ENCODE measurements around the gene ZNF722.

- RRBS: no CpG with 5 or more reads among the region's 9 CpGs
Measured at GRCh38 chr7:55109238-55110229, 90.7 kb downstream of the EGFR start.

DNA sequence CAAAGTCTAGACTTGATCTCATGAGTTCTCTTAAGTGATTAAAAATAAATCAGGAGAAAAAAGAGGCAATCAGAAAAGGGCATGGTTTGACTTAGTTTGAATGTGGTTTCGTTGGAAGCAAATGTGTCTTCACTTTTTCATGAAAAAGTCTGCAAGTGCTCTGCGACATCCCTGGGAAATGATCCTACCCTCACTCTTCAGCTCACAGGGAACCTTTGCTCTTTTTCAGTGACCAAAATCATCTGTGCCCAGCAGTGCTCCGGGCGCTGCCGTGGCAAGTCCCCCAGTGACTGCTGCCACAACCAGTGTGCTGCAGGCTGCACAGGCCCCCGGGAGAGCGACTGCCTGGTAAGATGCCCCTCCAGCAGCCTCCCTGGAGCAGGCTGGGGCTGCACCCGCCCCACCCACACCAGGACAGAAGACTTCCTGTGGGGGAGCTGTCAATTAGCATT is 133.5 kb downstream of the EGFR start:
- RRBS: 89% methylated on average over 4 of the region's 8 CpGs

DNA sequence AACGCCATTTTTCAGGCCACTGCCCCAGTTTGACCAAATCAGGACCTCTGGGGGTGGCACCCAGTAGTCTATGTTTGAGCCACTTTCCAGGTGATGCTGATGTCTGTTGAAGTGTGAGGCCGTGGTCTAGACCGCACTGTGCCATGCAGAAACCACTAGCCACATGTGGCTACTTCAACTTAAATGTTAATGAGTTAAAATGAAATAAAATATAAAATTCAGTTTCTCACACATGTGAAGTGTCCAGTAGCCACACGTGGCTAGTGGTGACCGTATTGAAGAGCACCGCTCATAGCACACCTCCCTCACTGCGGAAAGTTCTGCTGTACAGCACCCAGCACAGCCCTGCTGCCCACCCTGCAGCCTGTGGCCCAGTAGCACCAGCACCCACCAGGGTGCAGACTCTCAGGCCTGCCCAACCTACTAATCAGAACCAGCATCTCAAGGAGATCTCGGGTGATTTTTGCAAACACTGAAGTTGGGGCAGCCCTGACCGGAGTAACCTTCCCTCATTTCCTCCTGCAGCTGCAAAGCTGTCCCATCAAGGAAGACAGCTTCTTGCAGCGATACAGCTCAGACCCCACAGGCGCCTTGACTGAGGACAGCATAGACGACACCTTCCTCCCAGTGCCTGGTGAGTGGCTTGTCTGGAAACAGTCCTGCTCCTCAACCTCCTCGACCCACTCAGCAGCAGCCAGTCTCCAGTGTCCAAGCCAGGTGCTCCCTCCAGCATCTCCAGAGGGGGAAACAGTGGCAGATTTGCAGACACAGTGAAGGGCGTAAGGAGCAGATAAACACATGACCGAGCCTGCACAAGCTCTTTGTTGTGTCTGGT is 162.9 kb upstream of the LANCL2 start:
- RRBS: no CpG with 5 or more reads among the region's 15 CpGs

GRCh38 chr7:55207767-55208564 is 157.2 kb upstream of the LANCL2 start:
- RRBS: no CpG with 5 or more reads among the region's 7 CpGs

DNA sequence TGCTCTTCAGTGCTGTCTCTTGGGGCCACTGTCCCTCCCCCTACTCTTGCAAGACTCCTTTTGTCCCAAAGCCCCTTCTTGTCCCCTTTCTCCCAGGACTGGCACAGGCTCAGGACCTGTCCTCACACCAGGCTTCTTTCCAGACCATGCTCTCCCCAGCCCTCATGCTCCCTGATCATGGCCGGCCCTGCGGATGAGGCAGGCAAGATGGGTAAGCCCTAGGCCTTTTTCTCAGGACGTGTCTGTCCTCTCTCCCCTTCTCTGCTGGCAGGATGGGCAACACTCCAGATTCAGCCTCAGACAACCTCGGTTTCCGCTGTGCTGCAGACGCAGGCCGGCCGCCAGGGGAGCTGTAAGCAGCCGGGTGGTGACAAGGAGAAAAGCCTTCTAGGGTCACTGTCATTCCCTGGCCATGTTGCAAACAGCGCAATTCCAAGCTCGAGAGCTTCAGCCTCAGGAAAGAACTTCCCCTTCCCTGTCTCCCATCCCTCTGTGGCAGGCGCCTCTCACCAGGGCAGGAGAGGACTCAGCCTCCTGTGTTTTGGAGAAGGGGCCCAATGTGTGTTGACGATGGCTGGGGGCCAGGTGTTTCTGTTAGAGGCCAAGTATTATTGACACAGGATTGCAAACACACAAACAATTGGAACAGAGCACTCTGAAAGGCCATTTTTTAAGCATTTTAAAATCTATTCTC is 13.3 kb downstream of the PHKG1 start:
- RRBS: no CpG with 5 or more reads among the region's 13 CpGs

- RRBS: no CpG with 5 or more reads among the region's 5 CpGs
Measured at GRCh38 chr7:56492582-56492900, 376.3 kb upstream of the NUPR2 start.

DNA sequence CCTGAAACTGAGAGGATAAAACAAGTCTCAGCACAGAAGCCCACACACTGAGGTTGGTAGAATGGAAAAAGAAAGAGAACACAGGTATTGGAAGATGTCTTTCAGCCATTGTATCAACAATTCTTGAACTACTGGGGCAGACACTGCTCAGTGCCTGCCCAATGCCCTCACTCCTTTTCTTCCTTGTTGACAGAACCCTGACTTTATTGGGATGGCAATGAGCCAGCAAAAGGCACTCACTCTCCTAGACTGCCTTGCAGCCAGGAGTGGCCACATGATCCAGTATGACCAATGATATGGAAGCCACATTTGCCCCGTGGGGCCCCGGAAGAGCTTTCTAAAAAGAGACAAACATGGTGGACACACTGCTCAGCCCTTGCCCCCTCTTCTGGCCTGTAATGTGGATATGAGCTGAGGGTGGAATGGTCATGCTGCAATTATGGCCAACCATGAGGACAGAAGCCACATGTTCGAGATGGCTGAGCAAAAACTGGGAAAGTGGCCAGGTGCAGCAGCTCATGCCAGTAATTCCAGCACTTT is 88.5 kb upstream of the ZNF716 start:
- RRBS: no CpG with 5 or more reads among the region's 3 CpGs

DNA sequence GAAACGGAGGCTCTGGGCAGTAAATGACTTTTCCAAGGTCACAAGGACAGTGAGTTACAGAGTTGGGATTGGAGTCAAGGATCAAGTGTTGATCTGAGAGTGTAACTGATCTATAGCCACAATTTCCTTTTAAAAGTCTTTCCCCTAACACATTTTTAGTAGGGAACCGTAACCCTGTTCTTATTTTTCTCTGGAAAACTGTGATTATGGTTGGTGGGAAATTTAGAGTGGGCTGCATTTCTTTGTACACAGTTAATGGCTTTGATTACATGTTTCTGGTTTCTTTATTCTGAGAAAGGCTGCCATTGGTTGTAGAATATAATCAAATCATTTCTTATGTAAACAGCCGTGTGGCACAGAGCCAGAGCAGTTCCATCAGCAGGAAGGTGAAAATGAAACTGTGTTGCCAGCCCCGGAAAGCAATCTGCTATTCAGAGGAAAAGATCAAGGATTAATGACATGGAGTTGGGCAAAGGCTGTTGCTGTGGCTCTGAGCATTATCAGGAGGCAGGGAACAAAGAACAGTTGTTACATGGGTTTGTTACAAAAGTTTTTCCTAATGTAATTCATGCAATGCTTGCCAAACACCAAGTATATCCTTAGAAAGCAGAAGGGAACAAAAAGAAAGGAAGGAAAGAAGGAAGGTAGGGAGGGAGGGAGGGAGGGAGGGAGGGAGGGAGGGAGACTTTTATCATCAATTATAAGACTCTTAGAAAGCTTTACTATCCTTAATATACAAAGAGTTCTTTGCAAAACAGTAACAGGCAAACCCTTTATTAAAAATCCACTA is 74.2 kb upstream of the ZNF716 start:
- RRBS: no CpG with 5 or more reads among the region's 4 CpGs

DNA sequence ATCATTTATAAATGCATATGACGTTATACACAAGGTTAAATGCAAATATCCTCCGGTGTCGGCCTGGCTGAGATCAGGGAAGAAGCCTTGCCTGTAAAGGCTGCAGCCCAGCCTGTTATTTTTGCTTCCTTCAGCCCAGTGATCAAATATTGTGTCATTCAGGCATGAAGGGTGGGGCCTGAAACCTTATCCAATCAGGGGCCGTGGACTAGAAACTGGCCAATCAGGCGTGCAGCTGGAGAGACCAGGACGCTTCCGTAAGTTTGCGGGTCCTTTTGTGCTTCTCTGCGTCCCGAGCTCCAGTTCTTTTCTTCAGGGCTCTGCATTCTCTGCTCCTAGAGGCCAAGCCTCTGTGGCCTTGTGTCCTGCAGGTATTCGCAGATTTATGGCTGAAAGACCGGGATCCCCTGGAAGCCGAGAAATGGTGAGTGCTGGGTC is at the start of gene ZNF722:
ZNF722 (plus strand) TSS at position 273 of the 438 bp plus-strand sequence.
- RRBS: no CpG with 5 or more reads among the region's 13 CpGs

DNA sequence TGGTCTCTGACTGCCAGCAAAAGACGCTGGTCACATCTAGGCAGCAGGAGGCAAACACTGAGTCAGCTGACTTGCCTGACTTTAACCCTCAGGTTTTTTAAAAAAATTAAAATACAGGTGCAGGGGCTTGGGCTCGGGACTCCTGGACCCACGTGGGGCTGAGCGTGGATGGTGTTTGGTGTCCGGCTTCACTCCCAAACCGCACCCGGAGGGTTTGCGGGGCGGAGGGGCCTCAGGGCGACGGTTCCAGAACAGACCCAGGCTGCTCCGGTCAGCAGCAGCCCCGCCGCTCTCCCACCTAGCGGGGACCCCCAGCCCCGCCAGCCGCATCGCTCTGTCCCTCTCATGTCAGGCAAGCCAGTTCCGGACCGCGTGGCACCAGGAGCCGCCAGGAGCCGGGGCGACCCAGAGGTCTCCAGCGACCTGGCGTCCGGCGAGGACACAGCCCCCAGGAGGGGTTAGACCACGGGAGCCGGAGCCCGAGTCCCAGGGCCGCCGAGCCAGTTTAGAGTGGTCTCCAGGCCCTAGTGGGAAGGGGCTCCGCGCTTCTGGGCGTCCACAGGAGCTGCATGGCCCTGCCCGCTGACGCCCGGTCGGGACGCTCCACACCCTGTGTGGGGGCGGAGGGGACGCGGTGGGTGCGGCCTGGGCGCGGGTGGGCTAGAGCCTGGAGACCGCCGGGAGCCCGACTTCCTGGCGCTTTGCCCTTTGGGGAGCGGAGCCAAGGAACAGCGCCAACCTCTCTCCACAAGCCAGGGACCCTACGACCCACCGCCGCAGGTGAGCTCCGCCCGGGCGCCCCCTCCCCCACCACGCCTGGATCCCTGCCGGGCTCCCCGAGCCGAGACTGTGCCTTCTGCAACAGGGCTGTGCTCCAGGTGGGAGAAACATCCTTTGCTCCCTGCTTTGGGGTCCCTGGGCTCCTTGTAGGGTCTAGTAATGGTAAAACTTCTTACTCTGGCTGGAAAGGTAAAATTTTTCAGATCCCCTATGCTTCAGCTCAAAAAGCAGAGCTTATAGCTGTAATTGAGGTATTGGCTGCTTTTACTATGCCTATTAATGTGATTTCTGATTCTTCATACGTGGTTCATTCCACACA is 44.4 kb downstream of the ZNF273 start:
- RRBS: 8% methylated on average over 36 of the region's 64 CpGs

GRCh38 chr7:65239549-65240572 is 133.8 kb upstream of the ZNF92 start:
- RRBS: 3% methylated on average over 6 of the region's 63 CpGs

GRCh38 chr7:65770188-65771261 is 102.3 kb upstream of the VKORC1L1 start:
- RRBS: 0% methylated on average over 1 of the region's 58 CpGs

DNA sequence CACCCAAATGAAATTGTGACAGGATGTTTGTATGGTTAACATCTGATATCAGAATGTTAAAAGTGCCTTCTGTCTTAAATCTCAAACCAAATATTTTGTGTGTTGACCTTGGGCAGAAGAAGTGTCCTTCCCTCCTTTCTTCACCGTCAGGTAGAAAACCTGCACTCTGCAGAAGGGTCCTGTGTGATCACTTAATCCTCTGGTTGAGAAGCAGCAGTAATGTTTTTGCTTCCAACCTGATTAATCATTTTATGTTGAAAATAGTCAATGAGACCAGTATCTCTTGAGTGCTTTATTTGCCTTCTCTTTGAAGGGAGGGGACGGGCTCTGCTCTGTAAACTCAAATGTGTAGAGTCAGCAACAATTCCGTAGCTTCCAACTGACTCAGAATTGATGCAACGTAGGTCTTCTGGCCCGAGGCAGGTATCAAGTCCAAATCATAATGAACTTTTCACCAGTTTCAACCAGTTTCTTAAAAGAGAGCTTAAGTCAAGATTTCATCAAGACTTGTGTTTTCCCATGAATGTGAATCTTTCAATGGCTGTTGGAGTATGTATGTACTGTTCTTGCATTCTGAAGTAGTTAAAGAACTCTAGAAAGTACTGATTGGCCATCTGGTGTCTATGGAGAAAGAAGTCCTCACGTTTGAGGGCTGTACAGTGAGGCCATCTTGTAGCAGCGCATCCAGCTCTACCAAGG is 26.3 kb downstream of the GUSB start:
- RRBS: no CpG with 5 or more reads among the region's 7 CpGs

- RRBS: 89% methylated on average over 6 of the region's 39 CpGs
Measured at GRCh38 chr7:65974185-65975456, 7.4 kb downstream of the GUSB start.

GRCh38 chr7:66036274-66036626 is 39.4 kb upstream of the ASL start:
- RRBS: no CpG with 5 or more reads among the region's 4 CpGs

DNA sequence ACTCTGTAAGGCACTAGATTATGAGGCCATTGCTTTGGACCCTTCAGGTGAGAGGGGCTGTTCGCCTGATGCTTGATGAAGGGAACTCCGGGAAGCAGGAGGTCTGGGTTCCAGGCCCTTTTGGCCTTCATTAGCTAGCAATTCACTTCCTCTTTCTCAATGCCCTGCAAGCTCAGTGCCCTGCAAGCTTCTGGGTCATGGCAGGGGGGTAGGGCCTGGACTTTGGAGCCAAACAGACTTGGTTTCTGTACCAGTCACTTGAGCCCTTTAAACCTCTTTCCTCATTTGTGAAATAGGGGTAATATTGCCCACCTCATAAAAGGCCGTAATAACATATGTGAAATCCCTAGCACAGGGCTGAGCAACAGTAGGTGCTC is 1.1 kb downstream of the ASL start:
- RRBS: no CpG with 5 or more reads among the region's 3 CpGs

DNA sequence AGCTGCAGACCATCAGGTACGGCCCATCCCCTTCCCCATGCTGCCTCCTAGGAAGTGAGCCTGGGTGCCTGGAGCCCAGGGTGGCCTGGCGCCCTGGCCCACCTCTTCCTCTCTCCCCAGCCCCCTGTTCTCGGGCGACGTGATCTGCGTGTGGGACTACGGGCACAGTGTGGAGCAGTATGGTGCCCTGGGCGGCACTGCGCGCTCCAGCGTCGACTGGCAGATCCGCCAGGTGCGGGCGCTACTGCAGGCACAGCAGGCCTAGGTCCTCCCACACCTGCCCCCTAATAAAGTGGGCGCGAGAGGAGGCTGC is 17.0 kb downstream of the ASL start:
- RRBS: no CpG with 5 or more reads among the region's 17 CpGs

GRCh38 chr7:66141135-66141844 is 26.6 kb downstream of the CRCP start:
- RRBS: no CpG with 5 or more reads among the region's 11 CpGs

DNA sequence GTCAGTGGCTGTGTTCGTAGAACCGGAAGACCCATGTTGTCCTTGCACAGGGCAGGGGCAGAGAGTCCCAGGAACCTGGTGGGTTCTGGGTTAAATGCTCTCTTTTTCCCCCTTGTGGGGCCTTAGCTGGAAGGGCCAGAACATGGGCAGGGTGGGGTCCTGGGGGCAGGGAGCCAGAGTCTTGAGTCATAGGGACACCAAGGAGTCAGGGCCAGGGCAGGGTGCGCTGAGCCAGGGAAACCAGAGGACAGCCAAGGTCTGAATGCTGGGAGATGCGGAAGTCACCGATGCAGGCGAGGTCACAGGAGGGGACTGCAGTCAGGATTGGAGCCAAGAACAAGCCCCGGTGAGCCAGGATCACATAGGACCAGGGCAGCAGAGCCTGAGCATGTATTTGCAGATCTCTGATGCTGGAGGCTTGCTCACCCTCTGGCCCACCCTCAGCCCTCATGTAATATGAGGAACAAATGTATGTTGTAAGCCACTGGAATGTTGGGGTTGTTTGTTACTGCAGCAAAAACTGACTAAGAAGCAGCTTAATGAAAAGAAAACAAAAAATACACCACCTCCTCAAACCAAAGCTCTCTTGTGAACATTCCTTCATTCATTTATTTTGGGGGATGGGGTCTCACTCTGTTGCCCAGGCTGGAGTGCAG is 34.3 kb upstream of the TPST1 start:
- RRBS: no CpG with 5 or more reads among the region's 7 CpGs

DNA sequence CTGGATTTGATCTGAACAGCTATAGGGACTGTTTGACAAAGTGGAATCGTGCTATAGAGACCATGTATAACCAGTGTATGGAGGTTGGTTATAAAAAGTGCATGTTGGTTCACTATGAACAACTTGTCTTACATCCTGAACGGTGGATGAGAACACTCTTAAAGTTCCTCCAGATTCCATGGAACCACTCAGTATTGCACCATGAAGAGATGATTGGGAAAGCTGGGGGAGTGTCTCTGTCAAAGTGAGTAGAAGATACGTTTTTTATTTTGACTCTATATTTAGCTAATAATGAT is 35.8 kb downstream of the TPST1 start:
- RRBS: no CpG with 5 or more reads among the region's 3 CpGs